Measurements from ENCODE around the genes FSD1L and TMEM38B.

GRCh38 chr9:100296756-100297615 lies 55.8 kb downstream of the TEX10 start:
- PRO-cap, 6 experiments: no peak in any of the 6 experiments
- RAMPAGE, long total RNA, 2 experiments: no peak in any of the 2 experiments
- RRBS: no CpG with 5 or more reads among the region's 5 CpGs

DNA sequence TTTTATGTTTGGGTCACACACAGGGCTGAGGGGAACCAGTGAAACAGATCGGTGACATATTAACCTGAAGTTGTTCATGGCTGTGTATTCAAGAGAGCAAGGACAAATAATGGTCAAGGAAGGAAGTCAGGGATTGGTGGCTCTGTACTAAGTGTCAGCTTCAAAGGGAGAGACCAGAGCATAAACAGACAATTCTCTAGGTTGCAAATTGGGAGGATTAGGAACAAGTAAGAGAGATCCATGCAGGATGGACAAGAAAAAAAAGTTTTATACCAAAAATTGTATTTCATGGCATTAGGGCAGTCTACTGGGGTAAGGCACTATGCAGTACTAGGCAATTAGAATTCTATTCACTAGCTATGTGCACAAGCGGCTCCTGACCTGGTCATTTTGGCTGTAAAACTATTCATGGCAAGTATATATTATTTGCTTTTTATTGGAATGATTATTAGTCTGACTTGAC lies 156.3 kb downstream of the PLPPR1 start:
- PRO-cap, 6 experiments: no peak in any of the 6 experiments
- RAMPAGE, long total RNA, 2 experiments: no peak in any of the 2 experiments
- RRBS: no CpG with 5 or more reads among the region's 2 CpGs

GRCh38 chr9:101317667-101318345 lies 67.0 kb downstream of the BAAT start:
- PRO-cap, 6 experiments: no peak in any of the 6 experiments
- RAMPAGE, long total RNA, 2 experiments: no peak in any of the 2 experiments
- RRBS: no CpG with 5 or more reads among the region's 2 CpGs

- PRO-cap, 6 experiments: no peak in any of the 6 experiments
- RAMPAGE, long total RNA, 2 experiments: no peak in any of the 2 experiments
- RRBS: no CpG with 5 or more reads among the region's 2 CpGs
These were observed 1.4 kb downstream of the BAAT start for GRCh38 chr9:101383353-101383903.

GRCh38 chr9:101408747-101409159 lies 10.1 kb downstream of the ZNF189 start:
- PRO-cap, 6 experiments: no peak in any of the 6 experiments
- RAMPAGE, long total RNA, 2 experiments: no peak in any of the 2 experiments
- RRBS: no CpG with 5 or more reads among the region's 3 CpGs

DNA sequence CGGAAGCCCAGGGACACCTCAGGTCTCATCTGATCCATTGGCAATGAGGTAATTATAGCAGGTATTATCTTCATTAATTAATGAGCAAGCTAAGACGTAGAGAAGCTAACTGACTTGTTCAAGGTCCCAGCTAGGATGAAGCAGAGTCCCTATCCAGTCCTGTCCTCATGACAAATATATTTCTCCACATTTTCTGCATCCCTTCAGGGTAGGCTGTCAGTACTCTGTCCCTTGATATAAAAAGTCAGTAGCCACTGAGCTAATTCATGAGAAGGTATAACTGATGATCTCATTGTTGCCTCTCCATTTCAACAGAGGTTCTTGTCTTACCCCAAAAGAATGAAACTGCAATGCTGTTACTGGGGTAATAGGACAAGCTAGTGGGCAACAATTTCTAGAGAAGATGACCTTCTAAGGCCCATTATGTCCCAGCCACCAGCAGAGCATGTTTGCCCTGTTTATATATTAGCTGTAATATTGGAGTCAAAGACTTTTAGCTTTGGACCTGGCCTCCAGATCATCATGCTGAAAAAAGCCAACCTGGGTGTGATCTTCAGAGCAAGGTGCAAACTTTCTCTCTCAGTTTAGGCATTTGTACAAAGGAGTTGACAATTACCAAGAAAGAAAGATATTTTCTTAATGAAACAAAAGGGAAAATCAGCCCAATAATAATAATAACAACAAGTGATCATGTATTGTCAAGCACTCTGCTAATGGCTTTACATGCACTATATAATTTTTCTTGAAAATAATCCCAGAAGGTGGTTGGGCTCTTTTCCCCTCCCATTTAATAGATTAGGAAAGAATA lies 3.5 kb downstream of the ALDOB start:
- PRO-cap, 6 experiments: no peak in any of the 6 experiments
- RAMPAGE, long total RNA, 2 experiments: no peak in any of the 2 experiments
- RRBS: no CpG with 5 or more reads among the region's 2 CpGs

GRCh38 chr9:101480351-101480859 lies 6.6 kb downstream of the PGAP4 start:
- PRO-cap, 6 experiments: no peak in any of the 6 experiments
- RAMPAGE, long total RNA, 2 experiments: no peak in any of the 2 experiments

GRCh38 chr9:101572373-101572704 lies 22.4 kb downstream of the PPP3R2 start:
- PRO-cap, 6 experiments: no peak in any of the 6 experiments
- RAMPAGE, long total RNA, 2 experiments: no peak in any of the 2 experiments
- RRBS: no CpG with 5 or more reads among the region's 2 CpGs

- PRO-cap, 6 experiments: no peak in any of the 6 experiments
- RAMPAGE, long total RNA, 2 experiments: no peak in any of the 2 experiments
- RRBS: no CpG with 5 or more reads among the region's 7 CpGs
These were observed 7.7 kb downstream of the SMC2 start for GRCh38 chr9:104101778-104102322.

GRCh38 chr9:104902789-104903222 lies 25.1 kb downstream of the ABCA1 start:
- PRO-cap, 6 experiments: no peak in any of the 6 experiments
- RAMPAGE, long total RNA, 2 experiments: no peak in any of the 2 experiments
- RRBS: no CpG with 5 or more reads among the region's 2 CpGs

- PRO-cap, 6 experiments: peak in 1 of 6 experiments; most common minus-strand start chr9:105027259 (in 1)
- RAMPAGE, long total RNA, 2 experiments: no peak in any of the 2 experiments
- RRBS: no CpG with 5 or more reads among the region's 3 CpGs
These were observed 99.1 kb upstream of the ABCA1 start for GRCh38 chr9:105026970-105027454.

- PRO-cap, 6 experiments: no peak in any of the 6 experiments
- RAMPAGE, long total RNA, 2 experiments: no peak in any of the 2 experiments
- RRBS: no CpG with 5 or more reads among the region's 18 CpGs
These were observed 101.7 kb upstream of the SLC44A1 start for GRCh38 chr9:105142317-105143581.

GRCh38 chr9:105191553-105192269 lies 52.7 kb upstream of the SLC44A1 start:
- PRO-cap, 6 experiments: no peak in any of the 6 experiments
- RAMPAGE, long total RNA, 2 experiments: no peak in any of the 2 experiments
- RRBS: no CpG with 5 or more reads among the region's 10 CpGs

DNA sequence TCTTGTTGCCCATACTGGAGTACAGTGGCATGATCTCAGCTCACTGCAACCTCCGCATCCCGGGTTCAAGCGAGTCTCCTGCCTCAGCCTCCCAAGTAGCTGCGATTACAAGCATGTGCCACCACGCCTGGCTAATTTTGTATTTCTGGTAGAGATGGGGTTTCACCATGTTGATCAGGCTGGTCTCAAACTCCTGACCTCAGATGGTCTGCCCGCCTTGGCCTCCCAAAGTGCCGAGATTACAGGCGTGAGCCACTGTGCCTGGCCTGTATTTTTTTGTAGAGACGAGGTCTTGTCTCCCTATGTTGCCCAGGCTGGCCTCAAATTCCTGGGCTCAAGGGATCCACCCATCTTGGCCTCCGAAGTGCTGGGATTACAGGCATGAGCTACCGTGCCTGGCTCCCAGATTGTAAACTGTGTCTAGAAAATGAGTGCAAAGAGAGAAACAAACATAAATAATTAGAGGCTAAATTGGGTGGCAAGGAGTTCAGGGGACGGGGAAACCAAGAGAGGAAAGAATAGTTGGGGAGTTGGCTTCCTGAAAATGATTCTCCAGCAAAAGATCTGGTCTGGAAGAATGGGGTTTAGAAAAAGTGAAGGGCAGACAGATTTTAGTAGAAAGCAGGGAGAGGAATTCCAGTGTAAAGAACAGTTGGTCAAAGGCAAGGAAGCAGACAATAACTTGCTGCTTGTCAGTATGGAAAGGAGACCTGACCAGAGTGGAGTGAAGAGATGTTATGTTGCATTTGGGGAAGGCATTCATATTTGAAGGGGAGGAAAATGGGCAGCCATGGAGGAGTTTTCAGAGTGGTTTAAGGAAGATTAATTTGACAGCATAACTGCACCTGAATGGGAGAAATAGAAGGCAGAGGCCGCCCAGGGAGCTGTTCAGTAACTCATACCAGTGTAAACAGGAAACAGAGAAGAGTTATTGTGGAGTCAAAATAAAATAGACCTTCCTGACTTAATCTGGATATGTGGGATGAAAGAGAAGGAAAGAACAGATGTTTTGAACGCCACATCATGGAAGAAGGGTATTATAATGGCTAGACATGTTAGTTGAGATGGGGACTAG lies 13.0 kb downstream of the SLC44A1 start:
- PRO-cap, 6 experiments: no peak in any of the 6 experiments
- RAMPAGE, long total RNA, 2 experiments: no peak in any of the 2 experiments
- RRBS: no CpG with 5 or more reads among the region's 14 CpGs

- PRO-cap, 6 experiments: no peak in any of the 6 experiments
- RAMPAGE, long total RNA, 2 experiments: no peak in any of the 2 experiments
- RRBS: no CpG with 5 or more reads among the region's 10 CpGs
These were observed 57.9 kb upstream of the FSD1L start for GRCh38 chr9:105389666-105390538.

DNA sequence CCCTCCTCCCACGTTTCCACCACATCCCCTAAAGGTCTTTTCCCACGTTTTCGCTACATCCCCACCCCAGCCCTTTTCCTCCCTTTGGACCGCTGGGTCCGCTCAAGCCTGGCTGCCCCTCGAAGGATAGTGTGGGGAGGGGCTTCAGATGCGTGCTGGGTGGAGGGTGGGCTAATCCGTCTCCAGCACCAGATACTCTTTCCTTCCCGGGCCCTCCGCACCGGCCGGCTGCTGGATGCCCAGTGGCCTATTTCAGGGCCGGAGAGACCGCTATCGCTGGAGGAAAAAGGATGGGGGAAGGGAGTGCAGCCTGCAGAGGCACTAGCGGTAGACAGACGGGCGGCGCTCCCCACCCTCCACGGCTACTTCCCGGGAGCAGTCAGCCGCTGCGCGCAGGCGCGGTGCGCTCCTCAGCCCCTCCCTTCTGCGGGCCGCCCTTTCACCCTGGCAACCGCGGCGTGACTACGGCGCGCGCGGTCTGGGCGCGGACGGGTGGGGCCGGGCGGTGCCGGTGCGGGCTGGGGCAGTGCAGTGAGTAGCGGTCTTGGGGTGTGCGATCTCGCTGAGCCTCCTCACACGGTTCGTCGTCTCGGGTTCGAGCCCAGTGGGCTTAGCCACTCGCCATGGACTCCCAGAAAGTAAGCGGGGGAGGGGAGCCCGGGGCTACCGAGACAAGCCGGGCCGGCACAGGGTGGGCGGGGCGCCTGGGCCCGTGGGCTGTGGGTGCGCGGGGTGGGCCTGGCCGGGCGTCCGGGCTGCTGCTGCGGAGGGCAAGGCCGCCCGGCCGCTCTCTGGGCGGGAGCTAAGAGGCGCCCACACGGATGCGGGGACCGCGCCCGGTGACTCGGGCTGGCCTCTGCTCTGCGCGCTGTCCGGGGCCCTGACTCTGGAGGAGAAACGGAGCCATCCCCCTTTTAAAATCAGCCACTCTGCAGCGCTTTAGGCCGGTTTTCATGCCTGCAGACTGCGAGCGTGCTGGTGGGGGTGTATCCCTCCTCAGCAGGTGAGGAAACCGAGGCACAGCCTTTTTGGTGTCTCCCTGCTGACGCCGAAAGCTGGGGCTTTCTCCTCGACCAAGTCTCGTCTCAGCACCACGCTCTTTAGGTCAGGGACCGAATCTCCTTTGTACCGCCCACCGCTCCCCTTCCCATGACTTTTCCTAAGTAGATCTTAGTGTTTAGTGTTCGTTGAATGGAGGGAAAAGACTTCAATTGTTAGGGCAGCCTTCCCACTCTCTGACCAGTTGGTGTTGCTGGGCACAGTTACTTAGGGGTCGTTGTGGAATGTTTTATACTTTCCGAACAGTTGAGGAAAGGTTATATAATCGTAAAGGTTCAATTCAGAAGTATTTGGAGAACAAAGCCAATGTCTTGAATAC lies at the start of gene FSD1L:
Gene FSD1L, plus strand, starts transcription at position 437 of the 1,378 bp plus-strand sequence.
- PRO-cap, 6 experiments: peak in 6 of 6 experiments; most common plus-strand start position 465 of the sequence (in 3); most common minus-strand start position 244 of the sequence (in 4)
- RAMPAGE, long total RNA, 2 experiments: start-site peak on the plus strand in 1 of 2 experiments, centred at position 522 of the sequence, 30 reads per replicate
- RRBS: 1% methylated on average over 28 of the region's 99 CpGs

GRCh38 chr9:105519671-105520143 lies 38.2 kb upstream of the FKTN start:
- PRO-cap, 6 experiments: no peak in any of the 6 experiments
- RAMPAGE, long total RNA, 2 experiments: no peak in any of the 2 experiments
- RRBS: no CpG with 5 or more reads among the region's 33 CpGs

DNA sequence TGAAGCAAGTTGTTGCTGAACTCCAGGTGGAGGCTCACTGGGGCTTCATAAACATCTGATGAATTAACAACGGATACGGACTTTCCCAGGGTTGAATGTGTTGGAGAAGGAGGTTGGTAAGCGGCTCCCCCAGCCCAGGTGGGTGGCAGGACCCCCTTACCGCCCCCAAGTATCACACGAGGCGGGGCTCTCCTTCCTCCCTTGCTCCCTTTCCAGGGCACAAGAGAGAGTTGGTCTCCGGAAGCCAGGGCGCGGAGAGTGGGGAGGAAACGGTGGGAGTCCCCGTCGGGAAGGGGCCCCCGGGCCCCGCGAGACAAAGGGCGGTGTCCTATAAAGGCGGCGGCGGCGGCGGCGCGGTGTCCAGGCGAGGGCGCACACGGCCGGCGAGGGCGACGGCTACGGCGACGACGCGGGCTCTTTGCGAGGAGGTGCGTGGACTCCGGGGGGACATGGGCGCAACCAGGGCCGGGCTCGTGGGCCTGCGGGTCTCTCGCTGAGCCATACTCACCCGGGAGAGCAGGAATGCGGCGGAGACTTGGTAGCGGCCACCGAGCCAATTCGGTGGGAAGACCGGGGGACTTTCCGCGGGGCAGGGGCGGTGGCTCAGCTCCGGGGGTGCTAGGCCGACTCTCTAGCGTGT lies 6.3 kb upstream of the TAL2 start:
- PRO-cap, 6 experiments: no peak in any of the 6 experiments
- RAMPAGE, long total RNA, 2 experiments: no peak in any of the 2 experiments
- RRBS: 1% methylated on average over 45 of the region's 56 CpGs

GRCh38 chr9:105672856-105673313 lies 10.6 kb downstream of the TAL2 start:
- PRO-cap, 6 experiments: no peak in any of the 6 experiments
- RAMPAGE, long total RNA, 2 experiments: no peak in any of the 2 experiments
- RRBS: no CpG with 5 or more reads among the region's 5 CpGs

- PRO-cap, 6 experiments: peak in 6 of 6 experiments; most common plus-strand start chr9:105694543 (in 6); most common minus-strand start chr9:105694408 (in 6)
- RAMPAGE, long total RNA, 2 experiments: start-site peak on the plus strand in 2 of 2 experiments, at chr9:105694536-105694627 at its widest, 1,310 to 1,538 reads per replicate
- RRBS: under 1% methylated on average over 19 of the region's 98 CpGs
These were observed at the start of gene TMEM38B for GRCh38 chr9:105694290-105695335. TSS of gene TMEM38B (plus strand) at chr9:105694541.